Spleen (tissue), 7 donors: ENCODE measurements around the gene APOH.

GRCh38 chr17:64091996-64092651 lies 37.8 kb downstream of the ERN1 start:
- PRO-cap, 4 experiments: no peak in any of the 4 experiments
- RAMPAGE, long total RNA, 4 experiments: no peak in any of the 4 experiments

DNA sequence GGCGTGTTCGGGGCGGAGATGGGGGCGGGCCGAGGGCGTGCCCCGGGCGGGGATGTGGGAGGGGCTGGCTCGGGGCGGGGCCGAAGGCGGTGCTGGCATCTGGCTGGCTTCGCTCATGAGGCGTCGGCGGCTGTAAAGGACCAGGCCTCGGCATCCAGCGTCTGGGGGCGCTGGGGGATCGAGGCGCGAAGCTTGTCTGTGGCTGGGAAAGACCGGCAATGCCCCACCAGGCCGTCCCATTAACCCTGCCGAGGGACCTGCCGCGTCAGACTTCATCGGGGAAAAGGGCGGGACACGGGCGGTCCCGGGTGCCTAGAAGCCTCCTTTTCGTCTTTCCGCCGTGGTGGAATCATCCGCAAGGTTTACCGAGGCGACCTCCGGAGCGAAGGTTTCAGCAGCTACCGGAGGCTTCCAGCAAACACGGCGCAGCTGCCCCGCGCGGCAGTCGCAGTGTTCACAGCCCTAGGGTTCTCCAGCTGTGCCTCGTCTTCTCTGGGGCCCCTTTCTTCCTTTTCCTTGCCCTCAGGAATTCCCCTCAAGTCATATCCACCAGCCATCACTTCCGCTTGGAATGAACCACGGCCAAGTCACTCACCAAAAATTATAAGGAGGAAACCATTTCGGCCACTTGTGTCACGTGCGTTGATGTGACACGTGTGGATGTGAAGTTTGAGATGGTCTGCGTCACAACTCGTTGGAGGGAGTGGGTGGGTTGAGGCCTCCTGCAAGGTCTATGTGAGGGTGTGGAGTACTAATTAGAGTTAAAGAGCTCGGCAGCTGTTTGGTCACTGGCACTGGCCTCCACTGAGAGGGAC lies 506 bp upstream of the ERN1 start:
- PRO-cap, 4 experiments: peak in 4 of 4 experiments; most common plus-strand start position 417 of the sequence (in 4); most common minus-strand start position 514 of the sequence (in 4)
- RAMPAGE, long total RNA, 4 experiments: no peak in any of the 4 experiments

GRCh38 chr17:64186963-64187774 lies 57.2 kb upstream of the ERN1 start:
- PRO-cap, 4 experiments: no peak in any of the 4 experiments
- RAMPAGE, long total RNA, 4 experiments: no peak in any of the 4 experiments

DNA sequence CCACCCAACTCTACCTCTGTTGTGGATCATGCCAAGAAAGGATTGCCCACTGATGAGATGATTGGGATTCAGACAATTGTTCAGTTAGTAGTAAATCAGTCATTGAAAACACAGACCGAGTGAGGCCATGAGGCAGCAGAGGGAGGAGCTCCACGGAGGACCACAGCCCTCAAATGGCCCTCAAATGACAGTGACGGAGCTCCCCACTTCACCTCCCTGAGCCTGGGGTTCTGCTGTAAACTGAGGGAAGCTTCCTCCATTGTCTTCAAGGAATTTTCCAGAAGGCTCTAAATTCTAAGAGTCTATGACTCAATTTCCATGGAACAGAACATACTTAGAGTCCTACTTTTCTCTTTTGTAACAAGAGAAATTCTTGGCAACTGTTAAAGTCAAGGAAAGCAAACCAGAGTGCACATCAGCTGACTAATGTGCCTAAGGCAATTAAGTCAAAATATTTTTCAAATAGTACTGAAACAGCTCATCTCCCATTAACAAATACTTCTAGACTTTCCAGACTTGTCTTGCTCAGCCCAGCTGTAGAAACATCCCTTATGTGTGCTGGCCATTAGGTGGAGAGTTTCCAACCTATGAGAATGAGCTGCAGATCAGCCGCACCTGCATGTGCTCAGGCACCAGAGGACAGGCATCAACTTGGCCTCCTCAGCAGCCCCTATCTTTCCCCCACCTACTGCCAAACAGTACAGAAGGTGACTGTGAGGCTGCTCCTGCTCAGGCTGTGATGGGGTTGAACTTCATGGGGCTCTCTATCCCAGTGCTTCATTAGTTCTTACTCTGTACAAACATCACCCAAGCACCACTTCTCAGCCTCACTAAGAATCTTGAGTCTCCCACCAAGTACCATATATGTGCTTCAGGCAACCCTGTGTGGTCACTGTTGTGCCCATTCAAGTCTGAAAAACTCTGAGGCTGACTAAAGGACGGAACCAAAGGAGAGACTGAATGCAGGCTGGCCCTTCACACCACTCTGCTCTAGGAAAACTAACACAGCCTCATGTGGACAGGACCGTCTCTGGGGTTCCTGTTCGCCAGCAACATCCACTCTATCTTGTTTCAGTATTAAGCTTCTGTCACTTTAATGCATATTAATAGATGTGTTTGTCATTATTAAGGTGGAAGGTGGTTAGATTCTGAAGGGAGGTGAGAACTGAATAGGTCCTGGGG lies 32.2 kb downstream of the TEX2 start:
- PRO-cap, 4 experiments: no peak in any of the 4 experiments
- RAMPAGE, long total RNA, 4 experiments: no peak in any of the 4 experiments

- PRO-cap, 4 experiments: no peak in any of the 4 experiments
- RAMPAGE, long total RNA, 4 experiments: no peak in any of the 4 experiments
These were observed 56.5 kb upstream of the TEX2 start for GRCh38 chr17:64319468-64320002.

DNA sequence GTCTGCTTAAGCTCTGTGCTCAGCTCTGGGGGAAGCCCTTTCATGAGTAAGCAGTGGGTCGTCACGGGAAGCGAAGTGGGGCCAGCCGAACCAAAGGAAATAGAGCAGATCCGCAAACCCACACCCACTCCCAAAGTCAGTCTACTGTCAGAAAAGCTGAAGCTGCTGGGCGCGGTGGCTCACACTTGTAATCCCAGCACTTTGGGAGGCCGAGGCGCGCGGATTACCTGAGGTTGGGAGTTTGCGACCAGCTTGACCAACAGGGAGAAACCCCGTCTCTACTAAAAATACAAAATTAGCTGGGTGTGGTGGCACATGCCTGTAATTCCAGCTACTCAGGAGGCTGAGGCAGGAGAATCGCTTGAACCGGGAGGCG lies 50.0 kb downstream of the PECAM1 start:
- PRO-cap, 4 experiments: peak in 1 of 4 experiments; most common plus-strand start position 150 of the sequence (in 1)
- RAMPAGE, long total RNA, 4 experiments: no peak in any of the 4 experiments

DNA sequence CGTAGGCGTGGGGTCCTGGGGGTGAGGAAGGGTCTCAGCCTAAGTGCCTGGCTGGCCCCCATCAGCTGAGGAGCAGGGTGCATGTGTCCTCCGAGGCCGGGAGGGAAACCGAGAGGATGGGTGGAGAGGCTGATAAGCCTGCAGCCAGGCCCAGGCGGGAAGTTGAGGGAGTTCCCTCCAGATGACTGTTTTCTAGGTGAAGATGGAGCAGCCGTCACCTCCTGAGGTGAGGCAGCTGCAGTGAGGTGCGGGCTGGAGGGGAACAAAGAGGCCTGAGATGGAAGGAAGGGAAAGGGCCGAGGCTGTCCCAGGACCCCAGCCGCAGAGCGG lies 3.1 kb downstream of the PECAM1 start:
- PRO-cap, 4 experiments: peak in 4 of 4 experiments; most common plus-strand start position 217 of the sequence (in 3); most common minus-strand start position 108 of the sequence (in 2)
- RAMPAGE, long total RNA, 4 experiments: no peak in any of the 4 experiments

DNA sequence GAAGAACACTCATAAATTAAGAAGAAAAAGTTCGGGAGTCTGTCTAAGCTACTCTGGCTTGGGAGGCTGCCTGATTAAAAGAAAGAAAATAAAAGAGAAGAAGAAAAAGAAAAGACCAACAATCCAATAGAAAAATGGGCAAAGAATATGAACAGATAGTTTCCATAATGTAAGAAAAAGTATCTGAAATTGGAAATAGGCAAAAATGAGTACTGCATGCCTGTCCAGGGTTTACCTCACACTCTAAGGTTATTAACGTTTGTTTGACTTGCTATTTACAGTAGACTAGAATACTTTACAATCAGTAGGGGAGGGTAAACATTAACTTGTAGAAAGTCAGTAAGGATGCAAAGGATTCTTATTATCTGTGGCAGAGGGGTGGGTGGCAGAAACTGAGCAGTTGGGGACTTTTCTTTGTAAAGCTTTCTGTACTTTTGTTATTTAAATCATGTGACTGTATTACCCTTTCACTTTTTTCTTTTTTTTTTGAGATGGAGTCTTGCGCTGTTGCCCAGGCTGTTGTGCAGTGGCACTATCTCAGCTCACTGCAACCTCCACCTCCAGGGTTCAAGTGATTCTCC lies 5.4 kb upstream of the PECAM1 start:
- PRO-cap, 4 experiments: peak in 1 of 4 experiments; most common minus-strand start position 394 of the sequence (in 1)
- RAMPAGE, long total RNA, 4 experiments: no peak in any of the 4 experiments

GRCh38 chr17:64498686-64499671 lies 2.1 kb upstream of the POLG2 start:
- PRO-cap, 4 experiments: no peak in any of the 4 experiments
- RAMPAGE, long total RNA, 4 experiments: no peak in any of the 4 experiments

DNA sequence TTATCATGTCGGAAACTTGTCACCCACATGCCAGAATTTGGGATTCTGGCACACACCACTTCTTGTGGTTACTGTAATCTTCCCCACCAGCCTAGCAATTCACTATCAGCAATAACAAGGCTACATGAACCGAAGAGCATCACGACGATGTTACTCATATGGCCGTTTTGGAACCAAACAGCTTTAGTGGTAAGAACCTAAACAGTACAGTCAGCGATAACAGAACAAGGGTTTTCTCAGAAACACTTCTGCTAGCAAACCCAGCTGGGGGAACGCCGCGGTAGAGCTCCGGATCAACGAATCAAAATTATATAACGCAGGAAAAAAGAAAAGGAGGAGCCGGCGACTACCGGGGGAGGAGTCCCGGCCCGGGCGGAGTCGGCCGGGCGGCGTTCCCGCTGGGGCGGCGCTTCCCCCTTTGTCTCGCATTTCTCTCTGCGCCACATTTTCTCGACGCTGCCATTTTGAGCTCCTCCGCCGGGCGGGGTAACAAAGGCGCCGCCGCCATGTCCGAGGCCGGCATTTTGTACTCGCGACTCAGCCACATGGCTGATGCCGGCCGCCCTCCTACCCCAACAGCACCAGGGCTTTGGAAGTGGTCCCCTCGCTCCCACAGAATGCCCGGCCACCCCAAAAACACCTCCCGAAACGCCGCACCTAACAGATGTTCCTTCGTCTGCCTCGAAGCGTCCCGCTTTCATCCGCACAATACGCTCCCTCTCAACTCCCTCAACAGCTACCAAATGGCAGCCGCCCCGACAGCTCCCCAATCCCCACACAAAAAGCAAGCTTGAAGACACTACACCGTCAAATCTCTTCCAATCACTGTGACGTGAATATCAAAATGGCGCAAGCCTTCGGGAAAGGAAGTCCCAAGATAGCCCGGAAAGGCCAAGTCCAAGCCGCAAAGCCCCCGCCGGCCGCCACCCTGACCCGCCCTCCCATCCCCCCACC lies 723 bp downstream of the DDX5 start:
- PRO-cap, 4 experiments: peak in 4 of 4 experiments; most common plus-strand start position 429 of the sequence (in 3); most common minus-strand start position 309 of the sequence (in 2)
- RAMPAGE, long total RNA, 4 experiments: no peak in any of the 4 experiments

DNA sequence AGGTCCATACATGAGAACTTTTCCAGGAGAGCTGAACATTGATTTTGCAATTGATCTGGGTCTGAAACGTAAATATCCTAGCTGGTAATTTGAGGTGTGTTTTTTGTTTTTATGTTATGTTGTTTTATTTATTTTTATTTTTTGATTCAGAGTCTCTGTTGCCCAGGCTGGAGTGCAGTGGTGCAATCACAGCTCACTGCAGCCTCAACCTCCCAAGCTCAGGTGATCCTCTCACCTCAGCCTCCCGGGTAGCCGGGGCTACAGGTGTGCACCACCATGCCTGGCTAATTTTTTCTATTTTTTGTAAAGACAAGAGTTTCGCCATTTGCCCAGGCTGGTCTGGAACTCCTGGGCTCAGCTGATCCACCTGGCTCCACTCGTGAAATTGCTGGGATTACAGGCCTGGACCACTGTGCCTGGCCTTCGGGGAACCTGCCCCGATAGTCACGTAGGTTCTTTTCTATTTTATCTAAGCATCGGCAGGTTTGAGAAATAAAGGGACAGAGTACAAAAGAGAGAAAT lies 3.7 kb downstream of the CEP95 start:
- PRO-cap, 4 experiments: no peak in any of the 4 experiments
- RAMPAGE, long total RNA, 4 experiments: no peak in any of the 4 experiments

GRCh38 chr17:64739356-64740194 lies 77.5 kb upstream of the SMURF2 start:
- PRO-cap, 4 experiments: peak in 1 of 4 experiments; most common plus-strand start chr17:64739766 (in 1)
- RAMPAGE, long total RNA, 4 experiments: no peak in any of the 4 experiments

- PRO-cap, 4 experiments: no peak in any of the 4 experiments
- RAMPAGE, long total RNA, 4 experiments: no peak in any of the 4 experiments
These were observed 103.1 kb upstream of the SMURF2 start for GRCh38 chr17:64765158-64765680.

DNA sequence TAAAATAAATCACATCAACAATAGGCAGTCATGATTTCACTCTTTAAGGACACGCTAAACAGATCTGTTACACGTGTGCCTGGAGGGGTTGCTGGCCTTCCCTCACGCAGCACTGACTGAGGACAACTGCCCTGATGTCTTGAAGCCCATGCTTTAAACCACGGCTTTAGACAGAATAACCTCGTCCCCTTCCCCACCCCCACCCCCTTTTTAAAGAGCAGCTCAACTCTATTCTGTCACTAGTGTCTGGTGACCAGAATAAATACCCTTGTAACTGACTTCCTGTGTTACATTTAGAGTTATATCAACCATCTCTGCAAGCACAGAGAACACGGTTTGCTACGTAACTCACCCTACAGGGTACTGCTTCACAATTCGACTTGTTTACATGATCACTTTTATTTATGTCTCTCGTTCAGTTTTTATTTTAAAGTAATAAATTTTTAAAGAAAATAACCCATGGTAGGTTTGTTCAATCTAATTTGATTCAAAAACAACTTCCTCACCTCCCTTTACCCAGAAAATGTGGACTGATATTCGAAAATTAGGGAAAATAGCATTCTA lies 50.7 kb upstream of the LRRC37A3 start:
- PRO-cap, 4 experiments: peak in 2 of 4 experiments; most common plus-strand start position 332 of the sequence (in 2); most common minus-strand start position 235 of the sequence (in 1)
- RAMPAGE, long total RNA, 4 experiments: no peak in any of the 4 experiments

- PRO-cap, 4 experiments: no peak in any of the 4 experiments
- RAMPAGE, long total RNA, 4 experiments: no peak in any of the 4 experiments
These were observed 153.5 kb downstream of the RGS9 start for GRCh38 chr17:65290589-65291162.

DNA sequence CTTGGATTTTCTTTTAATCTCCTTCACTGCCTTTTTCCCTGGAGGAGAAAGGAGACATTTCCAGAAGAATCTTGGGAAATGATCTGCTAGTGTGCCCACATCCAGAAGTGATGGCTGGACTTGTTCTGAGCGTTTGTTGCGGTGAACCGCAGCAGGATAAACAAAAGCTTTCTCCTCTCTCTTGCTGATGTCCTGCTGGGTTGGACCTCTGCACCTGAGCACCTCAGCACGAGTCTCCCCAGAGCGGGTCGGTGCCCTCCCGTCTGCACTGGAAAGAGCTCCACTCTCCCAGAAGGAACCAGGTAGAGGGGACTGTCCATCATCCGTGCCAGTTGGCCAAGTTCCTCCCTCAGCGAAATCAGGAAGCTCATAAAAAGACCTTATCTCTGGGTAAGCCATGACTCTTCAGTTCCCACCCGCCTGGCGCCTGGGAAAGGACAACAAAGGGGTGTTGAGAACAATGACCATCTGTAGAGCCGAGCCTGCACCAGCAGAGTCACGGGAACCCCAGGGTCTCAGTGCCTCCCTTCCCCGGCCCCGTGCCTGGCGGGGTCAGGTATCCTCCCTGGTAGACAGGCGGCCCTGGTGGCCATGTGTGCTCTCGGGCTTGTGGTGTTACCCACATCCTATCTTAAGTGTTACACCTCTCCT lies 190.9 kb downstream of the AXIN2 start:
- PRO-cap, 4 experiments: no peak in any of the 4 experiments
- RAMPAGE, long total RNA, 4 experiments: no peak in any of the 4 experiments

GRCh38 chr17:65531186-65532013 lies 30.0 kb downstream of the AXIN2 start:
- PRO-cap, 4 experiments: no peak in any of the 4 experiments
- RAMPAGE, long total RNA, 4 experiments: no peak in any of the 4 experiments

DNA sequence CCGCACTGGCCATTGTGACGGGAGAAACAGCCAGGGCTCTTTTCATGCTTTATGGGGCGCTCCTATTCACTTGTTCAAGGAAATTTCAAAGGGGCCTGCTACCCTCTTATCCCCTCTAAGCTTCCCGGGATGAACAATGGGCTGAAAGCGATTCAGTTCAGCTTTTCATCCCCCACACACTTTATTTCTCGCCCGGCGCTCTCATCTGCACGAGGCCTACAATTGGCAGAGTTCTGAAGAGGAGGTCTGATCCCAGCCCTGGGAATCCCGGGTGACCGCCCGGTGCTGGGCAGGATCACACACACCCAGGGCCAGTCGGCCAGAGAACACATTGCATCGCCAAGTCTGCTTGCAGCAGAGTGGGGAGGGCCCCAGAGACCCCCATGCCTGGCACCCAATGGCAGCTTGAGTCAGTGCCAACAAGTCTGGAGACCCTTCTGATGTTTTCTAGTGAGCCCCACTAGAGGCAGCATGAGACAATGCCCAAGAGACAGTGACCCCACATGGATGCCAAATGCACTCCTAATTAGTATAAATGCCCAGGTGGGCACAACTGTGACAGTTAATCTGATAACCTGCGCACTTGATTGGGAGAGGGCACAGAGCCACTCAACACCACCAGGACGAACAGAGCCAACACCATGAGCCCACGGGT lies 15.2 kb downstream of the AXIN2 start:
- PRO-cap, 4 experiments: no peak in any of the 4 experiments
- RAMPAGE, long total RNA, 4 experiments: no peak in any of the 4 experiments

DNA sequence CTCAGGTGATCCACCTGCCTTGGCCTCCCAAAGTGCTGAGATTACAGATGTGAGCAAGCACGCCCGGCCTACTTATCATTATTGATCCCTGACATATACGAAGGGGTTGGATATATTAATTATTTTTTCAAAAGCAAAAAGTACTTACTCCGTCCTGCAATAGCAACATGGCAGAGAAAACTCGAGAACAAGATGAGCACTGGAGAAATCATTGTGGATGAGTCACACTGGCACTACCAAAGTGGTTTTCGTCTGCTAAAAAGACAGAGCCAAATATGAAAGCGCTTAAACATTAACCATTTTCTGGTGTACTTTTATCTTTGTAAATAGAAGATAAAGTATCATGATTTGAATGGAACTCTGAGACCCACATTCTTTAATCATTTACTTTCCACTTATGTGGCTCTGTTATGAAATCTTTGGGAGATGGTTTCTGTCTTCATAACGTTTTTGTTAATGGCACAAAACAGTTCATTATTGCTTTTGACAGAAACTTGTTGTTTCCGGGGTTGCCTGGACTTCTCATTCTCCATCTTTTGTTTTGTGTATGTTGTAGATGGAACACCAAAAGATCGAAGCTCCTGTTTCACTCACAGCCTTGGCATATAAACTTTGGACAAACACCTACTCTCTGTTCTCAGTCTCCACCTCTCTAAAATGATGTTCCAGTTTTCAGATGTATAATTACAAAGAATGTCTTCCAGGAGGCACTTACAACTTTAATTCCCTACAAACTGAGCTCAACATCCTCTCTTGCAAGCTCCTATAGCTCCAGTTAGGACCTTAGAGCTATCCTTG lies at the start of gene APOH:
TSS of gene APOH (minus strand) at position 248 of the 798 bp plus-strand sequence.
- PRO-cap, 4 experiments: no peak in any of the 4 experiments
- RAMPAGE, long total RNA, 4 experiments: no peak in any of the 4 experiments

GRCh38 chr17:66539865-66540815 lies 237.7 kb downstream of the PRKCA start:
- PRO-cap, 4 experiments: no peak in any of the 4 experiments
- RAMPAGE, long total RNA, 4 experiments: no peak in any of the 4 experiments